Hepatocyte (in vitro differentiated cells and primary cell): ENCODE measurements around the gene AMACR.

GRCh38 chr5:34007505-34008607, at the start of gene AMACR:
Gene AMACR (minus strand): TSS chr5:34008050.
- RAMPAGE, long total RNA = no peak
- RRBS = under 1% methylated on average over 24 of the region's 77 CpGs

GRCh38 chr5:34020685-34021222, 12.9 kb upstream of the AMACR start:
- RAMPAGE, long total RNA = no peak
- RRBS = no CpG with 5 or more reads among the region's 2 CpGs

DNA sequence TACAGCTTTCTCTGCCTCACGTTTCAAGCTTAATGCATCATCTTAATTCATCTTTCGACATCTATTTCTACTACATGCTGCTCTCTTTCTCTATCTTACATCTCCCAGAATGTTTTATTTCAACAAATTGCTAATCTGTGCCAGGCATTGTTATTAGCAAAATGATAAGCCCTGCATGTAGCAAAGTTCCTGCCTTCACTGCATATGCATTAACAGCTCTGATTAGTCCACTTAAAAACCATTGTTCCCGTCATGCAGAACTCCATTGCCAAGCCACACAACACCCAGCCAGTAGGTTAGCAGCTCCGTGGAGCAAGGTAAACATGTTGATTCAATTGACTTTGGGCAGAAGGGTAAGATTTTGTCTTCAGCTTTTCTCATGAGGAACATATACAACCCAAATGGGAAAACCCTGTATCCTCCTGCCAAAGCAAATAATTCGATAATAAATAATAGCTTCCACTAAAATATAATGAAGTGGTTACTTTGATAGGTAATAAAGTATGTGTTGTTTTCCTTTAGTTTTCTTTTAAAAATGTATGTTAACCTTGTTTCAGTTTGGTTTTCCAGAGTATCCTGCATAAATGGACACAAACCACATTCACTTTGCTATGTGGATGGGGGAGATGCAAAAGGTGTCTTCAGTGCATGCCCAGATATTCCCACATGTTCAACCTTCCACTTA, 124.4 kb upstream of the C1QTNF3 start:
- RAMPAGE, long total RNA = no peak
- RRBS = no CpG with 5 or more reads among the region's 5 CpGs

GRCh38 chr5:34189234-34190241, 146.5 kb upstream of the C1QTNF3 start:
- RAMPAGE, long total RNA = no peak
- RRBS = no CpG with 5 or more reads among the region's 37 CpGs

DNA sequence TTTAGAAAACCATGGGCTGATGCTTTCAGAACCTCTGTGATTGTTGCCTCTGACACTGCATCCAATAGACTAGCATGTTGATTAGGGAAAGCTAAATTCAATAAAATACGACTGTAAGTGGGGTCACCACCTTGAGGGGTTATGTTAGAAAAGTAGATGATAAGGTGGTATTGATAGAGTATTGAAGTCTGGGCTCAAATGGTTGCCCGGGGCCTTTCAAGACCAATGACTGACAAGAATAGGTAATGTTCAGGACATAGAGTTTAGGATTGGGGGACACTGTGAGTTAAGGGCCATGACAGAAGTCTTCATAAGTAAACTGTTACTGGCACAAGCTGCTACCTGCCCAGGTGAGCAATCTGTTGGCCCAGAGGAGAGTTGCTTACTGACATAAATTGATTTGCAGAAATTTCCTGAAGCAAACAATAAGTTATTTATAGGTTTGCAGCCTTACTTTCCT, 202.6 kb upstream of the C1QTNF3 start:
- RAMPAGE, long total RNA = no peak
- RRBS = no CpG with 5 or more reads among the region's 2 CpGs

- RAMPAGE, long total RNA = no peak
- RRBS = no CpG with 5 or more reads among the region's 3 CpGs
Measured at GRCh38 chr5:34496608-34496812, 159.6 kb upstream of the RAI14 start.

DNA sequence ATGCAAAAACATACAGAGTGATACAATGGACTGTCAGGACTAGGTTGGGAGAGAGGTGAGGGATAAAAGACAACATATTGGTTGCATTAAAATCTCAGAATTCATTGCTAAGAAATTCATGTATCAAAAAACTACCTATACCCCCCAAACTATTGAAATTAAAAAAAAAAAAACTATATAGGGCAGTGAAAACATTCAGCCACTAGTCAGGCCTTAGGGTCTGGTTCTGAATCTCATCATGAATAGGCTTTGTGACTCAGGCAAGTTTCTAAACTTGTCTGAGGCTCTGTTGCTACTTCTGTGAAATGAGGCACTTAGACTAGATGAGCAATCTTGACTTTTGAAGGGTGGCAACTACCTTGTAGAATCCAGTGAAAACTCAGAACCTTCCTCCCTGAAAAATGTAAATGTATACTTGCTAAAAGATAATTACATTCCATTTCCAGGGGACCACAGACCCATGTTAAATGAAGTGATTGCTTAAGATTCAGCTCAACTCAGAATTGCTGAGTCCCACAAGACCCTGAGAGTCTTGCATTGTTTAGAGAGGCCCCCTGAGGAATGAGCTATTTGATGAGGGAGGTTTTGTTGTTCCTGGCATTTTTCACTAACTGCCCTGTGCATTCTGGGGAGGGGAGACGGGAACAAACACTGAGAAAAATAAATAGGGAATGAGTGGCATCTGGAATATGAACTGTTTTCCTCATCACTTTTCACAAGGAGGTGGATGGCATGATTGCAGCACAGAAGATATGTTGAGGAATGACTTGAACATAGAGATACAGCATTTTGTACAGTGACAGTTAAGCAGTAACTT, 29.5 kb downstream of the RAI14 start:
- RAMPAGE, long total RNA = no peak
- RRBS = no CpG with 5 or more reads among the region's 1 CpG

DNA sequence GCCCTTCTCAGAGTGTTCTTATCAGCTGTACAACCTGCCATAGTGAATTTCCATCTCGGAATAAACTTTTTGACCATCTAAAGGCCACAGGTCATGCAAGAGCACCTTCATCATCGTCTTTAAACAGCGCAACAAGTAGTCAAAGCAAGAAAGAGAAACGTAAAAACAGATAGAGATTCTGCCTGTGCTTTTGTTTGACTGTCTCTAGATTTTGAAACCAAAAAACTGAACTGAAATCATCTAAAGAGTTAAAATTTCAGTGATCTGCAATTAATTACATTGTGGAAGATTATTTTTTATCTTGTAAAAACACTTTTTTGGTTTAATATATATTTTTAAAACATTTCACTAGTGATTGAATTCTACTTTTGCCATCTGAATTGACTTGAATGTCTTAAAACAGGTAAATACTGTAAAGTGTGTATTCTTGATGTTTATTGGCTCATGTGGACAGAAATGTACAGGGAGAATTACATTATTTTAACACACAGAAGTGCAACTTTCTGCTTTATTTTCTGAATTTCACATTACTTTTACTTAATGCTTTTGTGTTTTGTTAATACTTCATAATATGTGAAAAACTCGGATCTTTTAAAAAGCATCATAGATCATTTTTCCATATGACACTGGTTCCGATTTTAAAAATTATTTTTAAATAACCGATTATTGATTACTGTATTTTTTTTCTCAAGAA, 25.3 kb downstream of the DNAJC21 start:
- RAMPAGE, long total RNA = no peak
- RRBS = no CpG with 5 or more reads among the region's 7 CpGs

DNA sequence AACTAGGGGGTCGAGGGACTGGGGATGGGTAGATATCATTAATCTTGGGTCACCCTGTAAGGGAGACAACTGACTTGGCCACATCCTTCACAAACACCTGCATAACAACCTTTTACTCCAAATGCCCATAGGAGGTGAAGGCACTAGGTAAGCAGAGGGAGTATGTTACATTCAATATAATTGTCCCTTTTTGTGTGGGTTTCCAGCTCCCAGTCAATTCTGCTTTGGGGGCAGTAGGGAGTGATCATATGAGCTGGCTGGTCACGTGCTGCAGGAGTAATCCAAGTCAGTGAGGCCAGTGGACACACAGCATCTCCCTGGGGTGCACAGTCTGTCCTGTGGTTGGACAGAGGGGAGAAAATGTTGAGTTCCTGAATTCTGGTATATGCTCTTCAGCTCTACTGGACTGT, 1.1 kb upstream of the AGXT2 start:
- RAMPAGE, long total RNA = no peak
- RRBS = no CpG with 5 or more reads among the region's 2 CpGs

- RAMPAGE, long total RNA = no peak
- RRBS = no CpG with 5 or more reads among the region's 6 CpGs
Measured at GRCh38 chr5:35187900-35188242, 42.4 kb downstream of the PRLR start.

- RAMPAGE, long total RNA = no peak
- RRBS = no CpG with 5 or more reads among the region's 3 CpGs
Measured at GRCh38 chr5:35228208-35228904, 1.9 kb downstream of the PRLR start.

- RAMPAGE, long total RNA = no peak
- RRBS = no CpG with 5 or more reads among the region's 2 CpGs
Measured at GRCh38 chr5:35237759-35238381, 7.6 kb upstream of the PRLR start.

DNA sequence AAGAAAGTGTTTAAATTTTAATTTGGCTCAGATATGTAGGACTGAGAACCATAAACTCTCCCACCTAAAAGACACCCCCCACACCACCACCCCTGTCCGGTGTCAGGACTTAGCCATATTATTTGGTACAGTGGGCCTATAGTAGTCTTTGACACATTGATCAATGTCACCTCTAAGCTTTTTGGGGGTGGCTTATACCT, 59.1 kb downstream of the SPEF2 start:
- RAMPAGE, long total RNA = no peak
- RRBS = no CpG with 5 or more reads among the region's 1 CpG

- RAMPAGE, long total RNA = no peak
- RRBS = no CpG with 5 or more reads among the region's 1 CpG
Measured at GRCh38 chr5:35780910-35781381, 75.7 kb upstream of the IL7R start.

DNA sequence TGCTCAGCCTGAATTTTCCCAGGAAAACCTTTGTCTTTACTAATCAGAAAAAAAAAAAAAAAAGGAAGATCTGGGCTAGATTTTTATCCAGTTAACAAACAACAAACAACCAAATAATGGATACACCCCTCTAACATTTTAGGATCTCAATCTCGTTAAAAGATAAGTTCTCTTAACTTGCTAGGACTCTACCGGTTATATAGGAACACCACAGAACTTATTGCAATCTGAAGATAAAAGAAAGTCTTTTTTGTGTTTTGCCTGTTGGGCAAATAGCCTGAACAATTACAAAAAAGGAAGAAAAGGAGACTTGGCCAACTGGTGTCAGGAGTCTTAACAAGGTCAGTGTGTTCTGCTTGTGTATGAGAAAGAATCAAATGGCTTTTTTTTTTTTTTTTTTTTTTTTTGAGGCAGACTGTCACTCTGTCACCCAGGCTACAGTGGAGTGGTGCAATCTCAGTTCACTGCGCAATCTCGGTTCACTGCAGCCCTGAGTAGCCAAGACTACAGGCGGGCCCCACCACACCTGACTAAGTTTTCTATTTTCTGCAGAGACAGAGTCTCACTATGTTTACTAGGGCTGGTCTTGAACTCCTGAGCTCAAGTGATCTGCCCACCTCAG, 3.2 kb upstream of the IL7R start:
- RAMPAGE, long total RNA = no peak
- RRBS = no CpG with 5 or more reads among the region's 5 CpGs

DNA sequence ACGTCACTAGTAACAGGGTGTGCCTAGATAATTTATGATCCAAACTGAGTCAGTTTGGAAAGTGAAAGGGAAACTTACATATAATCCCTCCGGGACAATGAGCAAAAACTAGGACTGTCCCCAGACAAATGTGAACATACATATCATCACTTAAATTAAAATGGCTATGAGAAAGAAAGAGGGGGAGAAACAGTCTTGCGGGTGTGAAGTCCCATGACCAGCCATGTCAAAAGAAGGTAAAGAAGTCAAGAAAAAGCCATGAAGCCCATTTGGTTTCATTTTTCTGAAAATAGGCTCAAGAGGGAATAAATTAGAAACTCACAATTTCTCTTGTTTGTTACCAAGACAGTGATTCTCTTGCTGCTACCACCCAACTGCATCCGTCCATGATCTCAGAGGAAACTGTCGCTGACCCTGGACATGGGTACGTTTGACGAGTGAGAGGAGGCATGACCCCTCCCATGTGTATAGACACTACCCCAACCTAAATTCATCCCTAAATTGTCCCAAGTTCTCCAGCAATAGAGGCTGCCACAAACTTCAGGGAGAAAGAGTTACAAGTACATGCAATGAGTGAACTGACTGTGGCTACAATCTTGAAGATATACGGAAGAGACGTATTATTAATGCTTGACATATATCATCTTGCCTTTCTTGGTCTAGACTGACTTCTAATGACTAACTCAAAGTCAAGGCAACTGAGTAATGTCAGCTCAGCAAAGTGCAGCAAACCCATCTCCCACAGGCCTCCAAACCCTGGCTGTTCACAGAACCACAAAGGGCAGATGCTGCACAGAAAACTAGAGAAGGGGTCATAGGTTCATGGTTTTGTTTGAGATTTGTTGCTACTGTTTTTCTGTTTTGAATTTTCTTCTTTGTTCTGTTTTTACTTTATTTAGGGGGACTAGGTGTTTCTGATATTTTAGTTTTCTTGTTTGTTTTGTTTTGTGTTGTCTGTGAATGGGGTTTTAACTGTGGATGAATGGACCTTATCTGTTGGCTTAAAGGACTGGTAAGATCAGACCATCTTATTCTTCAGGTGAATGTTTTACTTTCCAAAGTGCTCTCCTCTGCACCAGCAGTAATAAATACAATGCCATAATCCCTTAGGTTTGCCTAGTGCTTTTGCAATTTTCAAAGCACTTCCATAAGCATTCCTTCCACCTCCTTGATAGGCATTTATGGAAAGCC, 20.8 kb downstream of the IL7R start:
- RAMPAGE, long total RNA = no peak
- RRBS = no CpG with 5 or more reads among the region's 9 CpGs

DNA sequence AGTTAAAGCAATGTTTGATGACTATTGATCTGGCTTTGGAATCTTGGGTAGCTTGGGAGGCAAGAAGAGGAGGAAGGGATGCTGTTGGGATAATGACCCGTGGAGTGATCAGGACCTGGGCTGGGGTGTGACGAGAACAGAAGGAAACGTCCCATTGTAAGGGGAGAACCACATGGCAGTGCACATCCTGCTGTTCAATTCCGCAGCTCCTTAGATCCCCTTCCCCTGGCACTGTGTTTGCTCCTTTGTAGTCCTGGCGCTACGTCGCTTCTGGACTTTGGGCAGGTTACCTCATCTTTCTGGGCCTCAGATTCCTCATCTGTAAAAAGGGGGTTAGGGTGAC, 896 bp upstream of the NADK2 start:
- RAMPAGE, long total RNA = no peak
- RRBS = no CpG with 5 or more reads among the region's 7 CpGs

GRCh38 chr5:36575118-36575582, 31.3 kb upstream of the SLC1A3 start:
- RAMPAGE, long total RNA = no peak
- RRBS = no CpG with 5 or more reads among the region's 3 CpGs

GRCh38 chr5:36618985-36619143, 12.5 kb downstream of the SLC1A3 start:
- RAMPAGE, long total RNA = no peak
- RRBS = no CpG with 5 or more reads among the region's 2 CpGs

GRCh38 chr5:36724457-36725520, 118.4 kb downstream of the SLC1A3 start:
- RAMPAGE, long total RNA = no peak
- RRBS = no CpG with 5 or more reads among the region's 8 CpGs